Metastatic Pancreatic Carcinoma in the Ovary (tissue), 1 donor: ENCODE measurements around a stretch of chr11.

DNA sequence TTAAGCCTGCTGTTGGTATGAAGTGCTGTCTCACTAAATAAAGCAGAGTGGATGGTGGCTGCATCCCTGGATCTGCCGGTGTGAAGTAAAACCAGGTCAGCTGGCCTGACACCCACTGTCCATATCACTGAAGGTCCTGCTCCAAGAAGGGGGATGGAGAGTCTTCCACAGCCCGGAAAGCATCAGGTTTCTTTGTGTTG is 121.7 kb upstream of the HSD17B12 start:
- PRO-cap, result unidirectional peak, minus-strand start at position 82 of the sequence

DNA sequence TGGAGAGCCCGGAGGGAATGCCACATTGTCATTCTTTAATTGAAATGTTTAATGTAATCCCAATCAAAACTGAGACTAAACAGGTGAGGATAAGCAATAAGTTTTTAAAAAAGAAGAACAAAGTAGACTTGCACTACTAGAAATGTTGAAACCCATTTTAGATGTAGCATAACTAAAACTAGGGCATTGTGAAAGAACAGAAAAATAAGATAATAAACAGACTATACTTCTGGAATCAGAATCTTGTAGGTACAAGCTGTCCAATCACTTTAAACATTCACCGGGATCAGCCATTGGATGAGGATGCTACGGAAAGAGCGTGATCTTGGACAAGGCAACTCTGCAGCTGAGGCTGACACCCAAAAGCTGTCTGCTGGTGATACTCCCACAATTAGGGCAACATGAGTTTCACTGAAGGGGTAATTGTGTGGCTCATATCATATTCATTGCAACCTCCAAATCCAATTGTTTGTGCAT is 86.3 kb upstream of the ALKBH3 start:
- PRO-cap, result no peak

DNA sequence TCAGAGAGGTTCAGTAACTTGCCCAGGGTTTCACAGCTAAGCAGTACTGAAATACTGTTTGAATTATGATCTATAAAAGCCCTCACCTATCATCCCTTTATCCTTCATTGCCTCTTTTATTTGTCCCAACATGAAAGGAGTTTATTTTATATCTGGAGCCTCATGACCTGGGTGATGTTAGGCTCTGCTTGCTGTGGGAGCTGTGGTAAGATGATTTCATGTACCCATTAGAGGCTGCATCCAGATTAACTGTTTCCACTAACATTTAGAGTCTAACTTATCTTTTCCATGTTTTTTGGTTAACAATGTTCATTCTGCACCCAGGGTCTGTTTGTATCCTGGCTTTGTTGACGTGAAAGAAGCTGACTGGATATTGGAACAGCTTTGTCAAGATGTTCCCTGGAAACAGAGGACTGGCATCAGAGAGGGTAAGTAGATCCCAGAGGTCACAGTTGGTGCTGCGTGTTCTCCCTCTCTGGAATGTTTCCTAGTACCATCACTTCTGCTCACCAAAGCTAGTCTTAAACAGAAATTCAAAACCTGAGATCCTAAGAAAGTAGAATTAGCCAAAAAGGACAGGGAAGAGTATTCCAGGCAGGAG is 8.9 kb downstream of the ALKBH3 start:
- PRO-cap, result no peak

DNA sequence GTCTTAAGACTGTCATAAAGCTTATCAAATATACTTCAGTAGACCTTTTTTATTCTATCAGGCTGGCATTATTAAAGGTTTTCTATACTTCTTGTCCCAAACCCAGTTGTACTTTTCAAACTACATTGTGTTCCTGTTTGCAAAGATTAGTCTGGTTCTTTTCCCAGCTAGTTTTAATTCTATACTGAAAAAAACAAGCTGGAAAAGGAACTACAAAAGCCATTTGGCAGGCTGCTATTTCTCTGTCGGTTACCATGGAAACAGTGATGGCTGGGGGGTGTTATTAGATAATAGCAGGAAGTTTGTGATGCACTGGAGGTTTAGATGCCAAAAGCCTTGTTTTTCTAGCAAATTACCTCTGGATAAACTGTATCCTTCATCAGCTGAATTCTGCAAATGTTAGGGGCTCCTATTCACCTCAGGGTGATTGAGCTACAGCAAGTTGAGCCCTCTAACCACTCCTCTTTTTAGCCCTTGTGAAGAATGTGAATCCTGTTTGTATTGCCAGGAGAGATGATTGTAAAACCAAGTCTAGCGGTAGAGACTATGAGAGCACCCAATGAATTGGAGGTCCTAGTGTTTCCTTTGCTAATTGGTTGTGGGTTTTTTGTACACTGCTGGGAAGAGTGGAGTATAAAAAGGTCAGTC is 25.2 kb downstream of the ALKBH3 start:
- PRO-cap, result no peak

DNA sequence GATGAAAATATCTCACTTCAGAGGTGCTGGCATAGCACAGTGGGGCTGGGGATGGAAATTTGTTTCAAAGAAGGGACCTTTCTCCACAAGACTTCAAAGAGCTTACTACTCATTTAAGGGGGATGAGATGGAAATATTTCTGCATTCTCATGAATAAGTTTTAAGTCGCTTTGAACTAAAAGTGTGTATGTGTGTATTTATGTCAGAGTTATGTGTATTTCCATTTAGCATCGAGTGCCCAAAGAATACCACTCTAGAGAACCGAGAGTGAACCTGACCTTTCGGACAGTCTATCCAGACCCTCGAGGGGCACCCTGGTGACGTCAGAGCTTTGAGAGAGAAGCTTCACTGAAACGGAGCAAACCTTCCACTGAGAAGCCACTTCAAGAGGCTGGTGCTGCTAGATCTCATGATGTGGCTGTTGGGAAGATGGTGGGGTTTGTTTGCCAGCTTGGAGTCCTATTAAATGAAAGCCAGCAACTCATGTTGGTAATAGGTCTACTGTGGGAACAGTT is 22.7 kb upstream of the C11orf96 start:
- PRO-cap, result no peak

DNA sequence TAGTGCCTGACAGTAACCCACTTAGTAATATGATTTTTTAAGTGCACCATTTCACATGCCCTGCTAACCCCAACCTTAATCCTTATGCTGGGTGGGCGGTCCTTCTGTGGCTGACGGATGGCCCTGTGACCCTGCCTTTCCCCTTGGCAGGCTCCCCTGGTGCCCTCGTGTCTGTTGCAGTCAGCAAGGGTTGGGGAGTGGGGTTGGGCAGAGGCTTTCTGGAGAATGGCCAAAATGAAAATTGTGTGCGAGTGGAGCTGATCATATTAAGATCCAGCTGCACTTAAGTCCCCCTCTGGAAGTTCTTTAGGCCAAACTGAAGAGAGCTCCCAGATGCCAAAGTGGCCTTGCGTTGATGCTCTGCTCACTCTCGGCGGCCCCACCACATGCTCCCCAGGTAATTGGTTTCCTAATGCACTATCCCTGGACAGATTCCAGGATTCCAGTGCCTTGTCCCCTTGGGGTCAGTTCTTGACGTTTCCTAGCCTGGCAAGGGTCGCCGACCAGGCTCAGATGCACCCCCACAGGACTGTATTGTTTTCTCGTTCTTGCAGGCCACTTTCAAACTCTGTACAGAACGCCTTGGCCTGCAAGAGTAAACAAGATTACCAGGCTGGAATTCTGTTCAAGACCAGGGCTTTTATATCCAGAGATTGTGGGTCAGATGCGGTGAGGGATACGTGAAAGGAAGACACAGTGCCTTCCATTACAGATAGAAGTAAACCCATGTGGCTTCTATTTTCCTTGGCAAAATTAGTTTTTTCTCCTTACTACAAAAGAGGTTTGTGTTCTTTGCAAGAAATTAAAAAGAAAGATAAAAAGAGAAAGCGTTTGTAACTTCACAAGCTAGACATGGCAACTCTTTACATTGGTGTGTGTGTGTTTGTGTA is 16.3 kb upstream of the C11orf96 start:
- PRO-cap, result no peak

DNA sequence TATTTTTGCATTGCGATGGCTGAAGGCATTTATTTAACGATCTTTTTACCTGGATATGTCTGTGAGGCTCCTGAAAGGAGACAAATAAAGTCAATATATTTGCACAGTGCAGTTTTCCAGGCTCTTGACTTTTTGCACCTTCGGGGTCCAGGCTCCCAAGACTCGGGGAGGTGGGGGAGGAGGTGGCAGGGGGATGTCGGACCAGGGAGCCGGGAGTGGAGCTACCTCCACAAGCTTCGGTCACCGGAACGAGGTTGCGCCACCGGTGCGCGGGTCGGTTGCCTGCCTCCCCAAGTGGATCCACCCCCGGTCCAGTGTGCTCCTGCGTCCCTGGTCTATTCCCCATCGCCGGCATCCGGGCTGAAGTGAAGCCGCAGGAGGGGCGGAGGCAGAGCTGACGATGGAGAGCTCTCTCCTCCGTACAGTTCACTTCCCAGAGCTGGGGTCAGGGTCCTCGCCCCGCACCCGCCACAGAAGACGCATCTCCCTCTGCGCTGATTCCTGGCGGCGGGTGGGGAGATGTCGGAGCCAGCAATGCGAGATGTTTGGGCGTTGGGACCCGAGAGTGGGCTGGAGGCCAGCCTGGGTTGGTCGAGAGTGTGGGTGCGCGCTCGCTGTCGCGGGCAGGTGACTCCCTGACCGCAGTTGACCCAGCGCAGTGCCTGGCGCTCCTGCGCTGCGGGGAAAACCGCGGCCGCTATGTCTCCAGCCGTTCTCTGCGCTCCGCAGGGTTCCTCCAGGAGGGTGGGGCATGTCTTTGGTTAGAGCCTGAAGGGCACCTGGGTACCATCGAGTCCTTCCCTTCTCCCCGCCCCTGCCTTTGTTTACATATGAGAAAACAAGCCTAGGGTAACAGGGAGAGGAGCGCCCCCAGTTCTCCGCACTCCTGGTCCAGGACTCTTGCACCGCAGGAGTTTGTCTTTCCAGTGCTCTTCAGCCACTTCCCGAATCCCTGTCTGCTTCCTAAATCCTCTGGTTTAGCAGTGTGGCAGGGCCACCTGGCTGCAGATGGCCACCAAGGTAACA is 1.6 kb downstream of the C11orf96 start:
- PRO-cap, result bidirectional peak, plus-strand start at position 589 of the sequence, minus-strand start at position 536 of the sequence; unidirectional peak, minus-strand start at position 717 of the sequence

- PRO-cap, result no peak
These were observed 4.7 kb downstream of the C11orf96 start for GRCh38 chr11:43946978-43947697.

- PRO-cap, result no peak
These were observed 36.9 kb upstream of the ACCSL start for GRCh38 chr11:44010661-44011469.

DNA sequence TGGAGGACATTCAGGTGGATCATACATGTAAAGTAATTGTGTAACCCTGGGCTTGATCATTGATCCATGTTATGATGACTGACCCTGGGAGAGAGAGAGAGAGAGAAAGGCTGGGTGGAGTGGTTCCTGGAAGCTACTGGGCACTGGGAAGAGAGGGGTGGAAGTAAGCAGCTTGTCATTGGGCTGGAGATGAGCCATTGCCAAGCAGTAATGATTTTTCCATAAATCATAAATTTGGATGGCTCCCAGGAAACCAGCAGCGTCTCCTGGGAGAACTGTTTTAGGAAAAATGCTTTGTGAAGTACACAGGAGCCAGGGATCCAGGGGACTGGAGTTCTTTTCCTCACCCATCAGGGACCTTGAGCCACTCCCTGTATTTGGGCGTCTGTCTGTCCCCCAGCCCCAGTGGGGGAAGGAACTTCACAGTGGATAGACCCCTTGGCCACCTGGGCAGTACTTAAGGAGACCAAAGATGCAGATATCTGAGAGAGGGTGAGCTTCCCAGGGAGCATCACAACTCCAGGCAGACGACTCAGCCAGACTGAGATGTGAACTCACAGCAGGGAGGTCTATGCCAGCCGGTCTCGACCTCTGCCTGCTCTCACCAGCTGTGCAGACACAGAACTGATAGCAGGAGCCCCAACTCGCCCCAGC is 29.9 kb upstream of the ACCSL start:
- PRO-cap, result no peak

DNA sequence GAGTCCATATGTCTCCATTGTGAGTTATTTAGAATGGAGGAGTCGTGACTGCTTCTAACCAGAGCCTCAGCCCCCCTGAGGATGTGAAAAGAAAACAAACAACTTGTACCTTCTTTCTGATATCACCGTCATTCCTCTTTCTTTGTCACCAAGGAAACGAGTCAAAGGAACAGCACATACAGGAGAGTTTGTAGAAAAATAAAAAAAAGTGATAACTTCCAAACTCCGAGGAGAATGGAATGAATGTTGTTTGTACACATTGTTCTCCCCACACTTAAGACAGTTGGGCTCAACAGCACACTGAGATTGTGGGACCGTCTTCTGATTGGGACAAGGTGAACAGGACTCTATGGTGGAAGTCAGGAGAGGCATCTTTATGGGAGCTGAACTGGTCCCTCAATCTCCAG is 11.5 kb upstream of the EXT2 start:
- PRO-cap, result no peak

DNA sequence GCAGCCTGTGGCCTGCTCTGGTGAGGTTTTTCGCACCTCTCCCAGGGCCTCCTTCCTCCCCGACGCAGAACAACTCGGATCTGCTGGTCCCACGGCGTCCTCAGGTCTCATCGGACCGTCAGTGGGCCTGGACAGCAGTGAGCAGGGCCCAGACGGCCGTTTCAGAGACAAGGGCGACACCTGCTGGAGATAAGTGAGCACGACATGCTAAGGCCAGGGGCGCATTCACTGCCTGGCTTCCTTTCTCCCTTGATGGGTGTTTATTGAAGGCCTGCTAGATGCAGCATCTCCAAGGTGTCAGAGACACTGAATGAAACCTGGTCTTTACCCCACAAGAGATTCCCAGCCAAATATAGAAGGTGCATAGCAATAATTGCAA is 27.0 kb upstream of the CD82 start:
- PRO-cap, result no peak

GRCh38 chr11:44559502-44560023 is 5.9 kb upstream of the CD82 start:
- PRO-cap, result no peak

GRCh38 chr11:44570499-44571104 is 5.1 kb downstream of the CD82 start:
- PRO-cap, result no peak

DNA sequence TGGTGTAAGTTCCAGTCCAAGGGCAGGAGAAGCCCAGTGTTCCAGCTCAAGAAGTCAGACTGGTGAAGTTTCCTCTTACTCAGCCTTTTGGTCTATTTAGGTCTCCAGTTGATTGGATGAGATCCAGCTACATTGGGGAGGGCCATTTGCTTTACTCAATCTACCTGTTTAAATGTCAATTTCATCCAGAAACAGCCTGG is 45.1 kb downstream of the TSPAN18 start:
- PRO-cap, result no peak

DNA sequence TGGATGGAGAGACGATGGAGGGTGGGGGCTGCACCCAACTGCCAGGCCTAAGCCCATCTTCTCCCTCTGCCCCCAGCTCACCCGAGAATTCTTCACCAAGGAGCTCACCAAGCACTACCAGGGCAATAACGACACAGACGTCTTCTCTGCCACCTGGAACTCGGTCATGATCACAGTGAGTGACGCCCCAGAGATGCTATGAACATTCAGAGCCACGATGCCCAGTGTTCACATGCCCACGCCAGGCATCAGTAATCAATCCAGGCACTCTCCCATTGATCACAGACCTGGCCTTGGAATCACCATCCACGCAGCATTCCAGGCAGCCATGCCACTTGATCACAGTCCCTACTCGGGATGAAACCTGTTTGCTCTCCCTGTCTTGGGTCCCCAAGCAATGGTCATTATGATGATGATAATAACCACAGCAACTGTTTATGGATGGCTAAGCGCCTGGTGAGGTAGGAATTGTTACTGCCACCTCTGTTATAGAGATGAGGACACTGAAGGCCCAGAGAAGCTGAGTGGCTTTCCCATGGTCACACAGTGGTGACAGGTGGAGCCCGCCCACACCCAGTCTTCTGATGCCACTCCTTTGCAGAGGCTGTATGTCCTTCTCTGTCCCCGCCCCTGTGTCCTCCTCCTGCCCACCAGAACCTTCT is 31.4 kb downstream of the TP53I11 start:
- PRO-cap, result no peak

GRCh38 chr11:44946990-44947776 is 3.5 kb downstream of the TP53I11 start:
- PRO-cap, result no peak

- PRO-cap, result no peak
These were observed 644 bp downstream of the TP53I11 start for GRCh38 chr11:44950021-44950457.

GRCh38 chr11:44977572-44978170 is 27.0 kb upstream of the TP53I11 start:
- PRO-cap, result no peak

DNA sequence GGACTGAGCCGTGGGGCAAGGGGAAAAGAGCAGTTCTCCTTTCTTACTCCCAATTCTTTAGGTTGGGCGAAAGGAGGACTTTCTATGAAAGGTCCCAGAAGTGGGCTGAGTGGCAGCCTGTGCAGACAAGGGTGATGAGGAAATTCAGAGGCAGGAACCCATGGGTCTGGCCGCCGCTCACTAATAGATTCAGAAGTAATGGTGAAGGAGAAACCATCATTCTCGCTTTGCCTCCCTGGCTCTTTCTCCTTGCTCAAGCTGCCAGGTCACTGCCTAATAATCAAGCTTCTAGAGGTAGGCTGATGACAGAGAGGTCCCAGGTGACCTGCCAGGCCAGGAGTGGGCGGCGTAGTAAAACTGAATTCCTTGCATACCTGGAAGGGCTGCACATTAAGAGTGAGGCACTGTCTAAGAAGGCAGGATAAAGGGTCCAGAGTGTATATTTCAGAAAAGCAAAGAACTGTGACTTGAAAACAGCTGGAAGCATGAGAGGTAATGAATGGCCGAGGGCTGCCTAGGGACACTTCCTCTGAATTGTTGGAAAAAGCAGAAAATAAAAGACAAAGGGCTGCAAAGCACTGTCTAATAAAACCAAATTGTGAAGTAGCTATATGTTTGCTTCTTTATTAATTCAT is 4.1 kb downstream of the SYT13 start:
- PRO-cap, result no peak